Bronchial lymph node (tissue), 1 donor: ENCODE results near the gene INAVA.

DNA sequence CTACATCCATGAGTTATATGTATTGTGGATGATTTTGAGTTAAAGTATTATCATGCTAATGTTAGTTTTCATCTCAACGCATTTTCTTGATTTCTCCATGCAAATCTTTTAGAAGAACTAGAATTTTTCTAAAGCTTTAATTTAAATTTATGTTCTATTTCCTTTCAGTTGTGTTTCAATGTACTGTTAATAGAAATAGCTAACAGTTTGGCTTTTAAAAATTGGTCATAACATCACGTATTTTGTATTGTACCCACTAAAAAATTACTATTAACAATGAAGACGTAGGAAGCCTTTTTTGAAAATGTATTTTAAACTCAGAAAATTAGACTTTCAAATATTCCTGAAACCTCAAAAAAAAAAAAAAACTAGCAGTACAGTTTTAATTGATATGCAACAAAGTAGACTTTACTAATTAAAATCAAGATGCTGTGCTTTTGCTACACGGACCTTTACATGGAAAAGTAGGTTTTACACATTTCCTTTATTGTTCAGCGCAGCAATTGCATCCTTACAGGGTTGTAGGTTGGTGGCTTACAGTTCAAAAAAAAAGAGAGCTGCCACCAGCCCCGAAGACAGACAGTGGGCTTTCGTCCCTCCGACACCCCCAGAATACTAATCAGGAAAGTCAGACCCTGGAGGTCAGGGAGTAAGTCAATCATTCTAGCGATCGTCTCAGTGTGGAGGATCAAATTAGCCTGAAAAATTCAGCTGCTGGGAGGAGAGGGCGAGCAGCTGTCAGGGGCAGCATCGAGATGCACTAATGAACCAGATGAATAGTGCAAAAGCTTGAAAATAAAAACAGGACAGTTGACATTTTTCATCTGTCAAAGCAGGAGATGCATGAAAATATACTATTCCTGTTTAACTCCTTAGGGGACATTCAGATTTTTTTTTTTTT lies 138.2 kb downstream of the NEK7 start:
- PRO-cap, result no peak

GRCh38 chr1:198612818-198613473 lies 25.9 kb upstream of the PTPRC start:
- PRO-cap, result unidirectional peak, minus-strand start at chr1:198613060

- PRO-cap, result unidirectional peak, minus-strand start at chr1:198641776
Measured at GRCh38 chr1:198641315-198642090, 2.7 kb downstream of the PTPRC start.

DNA sequence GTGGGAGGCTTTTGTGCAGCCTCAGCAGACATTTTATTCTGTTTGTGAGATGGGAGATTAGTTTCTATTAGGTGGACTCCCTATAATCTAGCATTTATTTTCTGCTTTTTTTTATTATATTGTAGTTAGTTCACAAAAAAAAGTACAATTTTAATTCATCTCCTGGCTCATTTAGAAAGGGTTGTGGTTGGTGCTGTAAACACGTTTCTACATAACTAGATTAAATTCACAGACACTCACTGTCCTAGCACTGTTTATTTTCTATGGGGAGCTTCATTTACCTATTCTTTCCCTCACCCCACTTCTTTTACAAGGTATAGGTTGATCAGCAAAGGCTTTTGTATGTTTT lies 43.4 kb downstream of the PTPRC start:
- PRO-cap, result unidirectional peak, plus-strand start at position 250 of the sequence

- PRO-cap, result no peak
Measured at GRCh38 chr1:198703525-198703958, 64.7 kb downstream of the PTPRC start.

DNA sequence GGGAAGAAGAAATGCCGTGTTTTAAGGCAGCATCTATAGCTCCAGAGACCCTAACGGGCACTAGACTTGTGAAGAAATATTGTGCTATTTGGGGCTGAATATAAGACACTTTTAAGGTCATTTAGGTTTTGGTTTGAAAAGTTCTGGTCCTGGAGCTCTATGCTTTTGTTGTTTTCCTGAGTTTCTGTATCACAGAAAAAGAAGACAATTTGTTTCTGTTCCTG lies 78.5 kb downstream of the PTPRC start:
- PRO-cap, result no peak

GRCh38 chr1:198750425-198750781 lies 111.6 kb downstream of the PTPRC start:
- PRO-cap, result no peak

GRCh38 chr1:200040007-200040960 lies 12.8 kb downstream of the NR5A2 start:
- PRO-cap, result bidirectional peak, plus-strand start at chr1:200040280, minus-strand start at chr1:200040226; bidirectional peak, plus-strand start at chr1:200040752, minus-strand start at chr1:200040735

DNA sequence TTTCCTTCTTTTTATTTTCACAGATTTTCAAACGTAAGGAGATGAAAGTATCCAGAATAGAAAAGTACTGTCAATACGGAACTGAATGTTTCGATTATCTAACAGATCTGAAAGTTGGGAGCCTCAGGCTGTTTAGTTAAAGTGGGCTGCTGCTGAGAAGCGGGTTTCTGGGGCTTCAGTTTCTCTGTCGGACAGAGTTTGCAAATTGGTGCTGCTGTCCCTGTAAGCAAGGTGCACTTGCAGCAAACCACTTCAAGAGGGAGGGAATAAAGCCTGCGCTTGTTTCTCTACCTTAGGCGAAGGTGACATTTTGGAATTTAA lies 15.6 kb downstream of the NR5A2 start:
- PRO-cap, result no peak

- PRO-cap, result no peak
Measured at GRCh38 chr1:200255334-200255819, 154.5 kb downstream of the ZNF281 start.

- PRO-cap, result no peak
Measured at GRCh38 chr1:200296140-200296704, 113.6 kb downstream of the ZNF281 start.

DNA sequence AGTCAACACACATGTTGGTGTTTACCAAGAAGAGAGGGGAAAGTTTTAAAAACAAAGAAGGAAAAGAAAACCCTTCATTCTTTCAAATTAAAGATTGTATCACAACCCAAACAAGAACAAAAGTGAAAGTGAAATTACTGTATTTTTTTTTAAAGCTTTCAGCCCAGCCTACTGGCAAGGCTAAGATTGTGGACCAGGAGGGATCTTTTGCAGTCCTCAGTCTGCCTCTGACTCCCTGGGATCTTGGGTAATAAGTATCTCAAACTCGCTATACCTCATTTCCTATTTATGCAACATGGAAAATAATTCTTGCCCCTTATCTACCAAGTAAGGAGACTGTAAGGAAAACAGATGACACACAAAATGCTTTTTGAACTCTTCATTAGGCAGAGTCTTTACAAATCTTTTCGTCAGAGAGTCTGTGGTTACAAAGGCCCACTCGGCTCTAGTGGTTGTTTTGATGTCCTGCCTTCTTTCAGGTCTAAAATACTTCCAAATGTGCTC lies 57.7 kb downstream of the ZNF281 start:
- PRO-cap, result no peak

- PRO-cap, result no peak
Measured at GRCh38 chr1:200407853-200408889, 1.7 kb downstream of the ZNF281 start.

DNA sequence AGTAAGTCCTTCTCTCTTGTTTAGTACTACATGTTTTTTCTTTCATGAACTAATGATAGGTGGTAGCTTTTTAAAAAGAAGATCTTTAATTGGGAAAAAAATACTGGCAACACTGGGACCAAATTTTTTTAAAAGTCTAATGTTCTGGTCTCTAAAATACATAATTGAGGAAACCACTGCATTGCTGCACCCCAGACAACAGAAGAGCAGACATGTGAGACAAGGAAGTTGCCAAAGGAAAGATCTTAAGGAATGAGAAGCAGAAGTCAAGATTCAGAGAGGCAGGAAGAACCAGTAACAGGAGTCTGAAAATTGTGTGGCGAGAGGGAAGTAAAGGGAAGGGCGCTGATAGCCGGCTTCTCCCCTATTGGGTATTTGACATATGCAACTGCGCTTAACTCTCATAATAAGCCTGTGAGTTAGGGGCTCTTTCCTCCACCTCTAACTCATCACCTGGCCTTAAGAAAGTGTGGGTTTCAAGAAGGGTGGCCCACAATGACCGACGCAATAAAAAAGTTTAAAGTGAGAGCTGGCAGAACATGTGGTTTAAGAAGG lies 21.9 kb upstream of the KIF14 start:
- PRO-cap, result no peak

- PRO-cap, result no peak
Measured at GRCh38 chr1:200866289-200867200, 6.2 kb upstream of the GPR25 start.

- PRO-cap, result no peak
Measured at GRCh38 chr1:200894340-200895478, at the start of gene INAVA. INAVA (plus strand) TSS chr1:200894900.

DNA sequence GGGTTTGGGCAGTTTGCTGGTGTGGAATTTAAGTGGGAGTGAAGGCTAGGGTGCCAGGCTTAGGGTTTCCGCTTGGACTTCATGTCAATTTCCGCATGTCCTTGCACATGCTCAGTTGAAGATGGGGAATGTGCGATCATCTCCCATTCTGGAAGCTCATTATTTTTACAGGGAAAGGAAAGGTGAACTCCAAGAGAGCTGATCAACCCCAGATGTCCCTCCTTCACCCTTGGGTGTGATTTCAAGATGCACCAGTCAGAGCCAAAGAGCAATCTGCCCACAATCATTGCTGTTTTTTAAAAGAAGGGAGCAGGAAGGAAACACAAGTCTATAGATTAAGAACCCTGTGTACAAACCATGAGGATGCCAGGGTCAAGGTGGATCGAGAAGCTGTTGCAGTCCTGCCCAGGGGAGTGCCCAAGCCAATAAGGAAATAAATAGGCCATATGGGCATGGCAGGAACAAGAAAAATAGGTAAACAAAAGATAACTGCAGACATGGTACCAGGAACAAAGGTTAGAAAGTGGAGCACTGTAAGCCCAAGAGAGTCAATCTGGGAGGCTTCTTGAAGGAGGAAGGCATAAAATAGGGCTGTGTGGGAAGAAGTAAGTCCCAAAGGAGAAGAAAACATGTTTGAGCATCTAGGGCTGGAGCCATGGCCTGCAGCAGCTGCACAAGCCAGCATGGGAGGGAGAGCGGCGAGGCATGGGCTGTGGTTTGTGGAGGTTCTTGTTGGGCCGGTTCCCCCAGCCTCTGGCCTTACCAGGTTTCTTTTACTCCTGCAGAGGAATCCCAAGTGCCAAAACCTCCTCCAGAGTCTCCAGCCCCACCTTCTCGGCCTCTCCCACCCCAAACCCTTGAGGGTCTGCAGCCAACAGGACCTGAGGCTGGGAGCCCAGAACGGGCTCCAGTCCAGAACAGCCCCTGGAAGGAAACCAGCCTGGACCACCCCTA lies 13.5 kb downstream of the INAVA start:
- PRO-cap, result no peak

- PRO-cap, result no peak
Measured at GRCh38 chr1:201028235-201029008, 4.9 kb upstream of the KIF21B start.

GRCh38 chr1:201184791-201185413 lies 5.7 kb upstream of the IGFN1 start:
- PRO-cap, result no peak

GRCh38 chr1:201307739-201308514 lies 24.6 kb downstream of the PKP1 start:
- PRO-cap, result no peak